Bronchus fibroblast of lung (primary cell): ENCODE measurements around the gene SOWAHC.

DNA sequence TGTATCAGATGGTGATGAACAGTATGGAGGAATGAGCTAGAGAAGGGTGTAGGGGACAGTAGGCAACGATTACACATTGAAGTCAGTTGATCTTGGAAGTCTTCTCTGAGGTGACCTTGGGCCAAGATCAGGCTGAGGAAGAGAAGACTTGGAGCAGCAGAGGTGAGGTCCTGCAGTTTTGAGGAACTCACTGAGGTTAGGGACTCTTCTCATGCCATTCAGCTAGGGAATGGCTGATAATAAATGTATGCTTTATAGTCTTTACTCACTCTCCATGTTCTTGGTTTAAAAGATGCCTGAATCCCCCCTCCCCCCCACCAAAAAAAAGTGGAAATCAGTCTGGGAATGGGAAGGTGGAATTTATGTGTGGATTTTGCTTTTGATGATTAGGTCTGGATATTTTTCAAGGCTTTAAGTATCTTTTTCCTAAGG is 39.5 kb downstream of the LIMS1 start:
- RAMPAGE, long total RNA: no peak

DNA sequence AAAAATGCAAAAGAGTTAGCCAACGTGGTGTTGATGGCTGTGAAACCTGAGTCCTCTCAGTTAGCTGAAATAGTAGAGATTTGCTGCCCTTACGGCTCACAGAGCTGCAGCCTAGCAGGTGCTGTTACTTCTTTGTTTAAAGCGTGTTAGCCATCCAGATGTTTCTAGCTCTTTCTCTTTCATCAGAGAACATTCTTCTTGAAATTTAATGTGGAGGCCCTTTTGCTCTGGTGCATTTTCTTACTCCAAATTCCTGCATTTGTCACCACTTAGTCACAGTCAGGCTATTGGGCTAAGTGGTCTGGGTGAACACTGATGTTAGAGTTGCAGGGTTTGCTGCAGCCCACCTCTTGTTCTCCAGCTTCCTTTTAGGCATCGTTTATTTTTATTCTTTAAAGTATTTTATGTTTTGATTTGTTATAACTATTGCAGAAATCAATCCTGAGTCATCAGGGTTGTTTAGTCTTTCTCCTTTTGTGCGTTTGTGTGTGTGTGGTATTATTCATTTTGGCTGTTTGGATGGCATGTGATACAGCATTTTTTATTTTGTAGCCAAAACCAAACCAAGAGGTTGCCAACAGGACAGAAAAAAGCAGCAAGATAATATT is 41.2 kb downstream of the LIMS1 start:
- RAMPAGE, long total RNA: no peak

GRCh38 chr2:108587556-108587858 is 53.2 kb downstream of the LIMS1 start:
- RAMPAGE, long total RNA: no peak

GRCh38 chr2:108720003-108720394 is 717 bp downstream of the RANBP2 start:
- RAMPAGE, long total RNA: no peak

DNA sequence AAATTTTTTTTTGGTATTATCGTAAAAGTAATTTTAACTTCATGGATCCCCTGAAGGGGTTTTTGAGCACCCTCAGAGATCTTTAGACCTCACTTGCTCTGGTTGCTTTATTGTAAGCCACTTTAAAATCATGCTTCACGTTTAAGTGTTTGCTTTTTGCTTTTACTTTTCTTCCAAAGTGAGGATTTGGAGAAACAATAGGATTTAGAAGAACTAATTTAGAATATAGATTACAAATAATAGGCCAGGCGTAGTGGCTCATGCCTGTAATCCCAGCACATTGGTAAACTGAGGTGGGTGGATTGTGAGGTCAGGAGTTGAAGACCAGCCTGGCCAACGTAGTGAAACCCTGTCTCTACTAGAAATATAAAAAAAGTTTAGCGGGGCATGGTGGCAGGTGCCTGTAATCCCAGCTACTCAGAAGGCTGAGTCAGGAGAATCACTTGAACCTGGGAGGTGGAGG is 20.2 kb downstream of the RANBP2 start:
- RAMPAGE, long total RNA: no peak

GRCh38 chr2:108777000-108777468 is 9.5 kb upstream of the CCDC138 start:
- RAMPAGE, long total RNA: no peak

DNA sequence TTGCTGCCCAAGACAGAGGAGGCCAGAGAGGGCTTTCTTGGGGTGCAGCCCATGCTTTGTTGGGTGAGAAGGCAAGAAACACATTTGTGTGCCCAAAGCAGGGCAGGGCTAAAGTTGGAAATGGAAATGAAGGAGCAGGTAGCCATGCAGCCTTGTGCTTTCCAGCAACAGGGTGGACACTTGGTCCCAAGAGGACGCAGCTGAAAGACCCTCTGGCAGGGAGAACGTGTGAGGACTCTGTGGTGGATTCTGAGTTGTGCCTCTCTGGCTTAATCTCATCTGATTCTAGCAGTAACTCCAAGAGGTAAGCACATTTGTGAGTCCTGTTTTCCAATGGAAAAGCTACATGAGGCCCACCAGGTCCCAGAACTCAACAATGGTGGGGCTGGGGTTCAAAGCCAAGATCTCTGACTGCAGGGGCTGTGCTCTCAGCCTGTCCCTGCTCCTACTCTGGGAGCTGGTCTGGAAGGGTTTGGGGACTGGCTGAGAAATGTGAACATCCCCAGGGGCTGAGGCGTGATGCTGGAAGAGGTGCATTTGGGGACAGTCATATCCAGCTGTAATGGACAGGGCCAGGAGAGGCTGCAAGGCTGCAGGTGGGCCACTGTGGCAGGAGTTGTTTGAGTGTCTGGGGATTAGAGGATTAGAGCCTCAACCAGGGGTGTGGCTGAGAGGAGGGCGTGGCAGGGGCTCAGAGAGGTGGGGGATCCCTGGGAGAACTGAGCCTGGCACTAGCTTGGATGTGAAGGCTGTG is 31.5 kb downstream of the SH3RF3 start:
- RAMPAGE, long total RNA: no peak

GRCh38 chr2:109213506-109214603 is 84.8 kb downstream of the SH3RF3 start:
- RAMPAGE, long total RNA: no peak

- RAMPAGE, long total RNA: no peak
Measured at GRCh38 chr2:109324560-109325326, 195.7 kb downstream of the SH3RF3 start.

GRCh38 chr2:109614281-109614772 is at the start of gene SOWAHC:
Gene SOWAHC, plus strand, starts transcription at chr2:109614364.
- RAMPAGE, long total RNA: no peak

DNA sequence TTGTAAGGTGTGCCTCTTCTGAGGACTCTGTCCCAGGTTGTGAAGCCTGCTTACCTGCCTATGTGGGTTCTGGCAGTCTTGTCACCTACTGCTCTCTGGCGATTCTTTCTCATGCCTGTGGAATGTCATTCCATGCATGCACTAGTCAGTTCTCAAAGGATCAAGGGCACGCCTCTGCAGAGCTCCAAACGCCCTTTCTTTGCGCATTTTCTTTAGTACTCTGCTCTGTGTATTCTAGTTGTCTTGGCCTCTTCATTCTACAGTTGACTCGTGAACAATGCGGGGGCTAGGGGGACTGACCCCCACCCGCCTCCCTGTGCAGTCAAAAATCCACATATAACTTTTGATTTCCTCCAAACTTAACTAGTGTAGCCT is 84.9 kb downstream of the SOWAHC start:
- RAMPAGE, long total RNA: no peak

GRCh38 chr2:110101122-110101834 is 14.3 kb downstream of the MALL start:
- RAMPAGE, long total RNA: no peak

DNA sequence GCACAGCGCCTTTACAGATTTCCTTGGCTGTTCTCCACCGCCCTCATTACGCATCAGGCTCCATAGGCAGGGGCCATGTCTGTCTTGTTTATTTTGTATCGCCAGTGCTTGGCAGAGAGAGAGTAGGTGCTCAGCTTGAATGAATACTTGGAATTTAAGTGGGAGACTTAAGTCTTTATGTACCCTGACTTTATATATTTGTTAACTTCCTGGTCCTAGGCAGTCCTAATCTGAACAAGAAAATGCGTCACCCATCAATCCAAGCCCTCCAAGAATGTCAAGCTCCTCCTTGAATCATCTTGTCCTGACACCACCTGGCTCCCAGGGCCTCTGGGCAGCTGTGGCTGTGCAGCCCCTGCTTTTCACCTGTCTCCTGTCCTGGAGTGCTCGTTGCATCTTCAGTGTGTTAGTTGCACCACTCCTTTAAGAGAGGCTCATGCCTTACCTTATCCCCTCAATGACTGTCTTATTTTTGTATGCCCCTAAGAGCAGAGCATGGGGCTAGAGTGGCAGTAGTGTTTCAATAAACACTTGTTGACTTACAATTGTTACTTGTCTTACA is 11.2 kb downstream of the MALL start:
- RAMPAGE, long total RNA: no peak

DNA sequence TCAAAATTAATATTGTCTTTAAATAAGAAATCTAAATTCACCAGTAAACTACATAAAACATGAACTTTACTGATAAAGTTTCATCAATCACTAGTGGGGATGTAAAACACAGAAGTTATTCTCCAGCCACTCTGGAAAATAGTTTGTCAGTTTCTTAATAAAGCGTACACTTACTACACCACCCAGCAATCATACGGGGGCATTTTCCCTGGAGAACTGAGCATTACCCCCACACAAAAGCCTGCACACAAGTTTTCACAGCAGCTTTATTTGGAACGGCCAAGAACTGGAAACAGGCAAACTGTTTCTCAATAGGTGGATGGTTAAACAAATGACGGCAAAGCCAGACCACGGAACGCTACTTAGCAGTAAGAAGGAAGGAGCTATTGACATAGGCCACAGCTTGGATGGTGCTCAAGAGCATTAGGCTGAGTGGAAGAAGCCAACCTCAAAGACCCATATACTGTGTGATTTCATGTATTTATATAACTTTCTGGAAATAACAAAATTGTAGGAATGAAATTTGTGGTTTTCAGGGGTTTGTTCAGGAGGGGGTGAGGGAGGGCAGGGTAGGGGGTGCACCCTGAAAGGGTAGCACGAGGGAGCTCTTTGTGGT is 9.0 kb downstream of the MALL start:
- RAMPAGE, long total RNA: no peak

GRCh38 chr2:110155806-110156407 is 40.3 kb upstream of the MALL start:
- RAMPAGE, long total RNA: no peak

DNA sequence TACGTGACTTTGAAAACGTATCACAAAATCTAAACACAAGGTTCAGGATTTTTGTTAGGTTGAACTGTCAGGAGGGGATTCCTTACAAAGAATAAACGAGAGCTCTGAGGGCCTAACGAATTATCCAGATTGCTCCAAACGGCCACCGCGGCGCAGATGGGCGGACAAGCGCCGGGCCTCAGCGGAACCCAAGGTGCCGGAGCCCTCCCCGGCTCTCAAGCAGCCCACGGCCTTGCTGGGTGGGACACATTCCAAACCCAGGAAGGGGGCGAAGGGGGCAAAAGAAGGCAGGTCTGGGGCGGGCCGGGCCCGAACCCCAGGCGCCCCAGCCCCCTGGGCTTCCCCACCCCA is 285 bp downstream of the BUB1 start:
- RAMPAGE, long total RNA: no peak

GRCh38 chr2:111030125-111030596 is 90.6 kb upstream of the BCL2L11 start:
- RAMPAGE, long total RNA: no peak

- RAMPAGE, long total RNA: no peak
Measured at GRCh38 chr2:111049804-111050436, 70.8 kb upstream of the BCL2L11 start.

GRCh38 chr2:111207478-111208517 is 87.1 kb downstream of the BCL2L11 start:
- RAMPAGE, long total RNA: no peak

- RAMPAGE, long total RNA: no peak
Measured at GRCh38 chr2:111659271-111660391, 224.4 kb downstream of the ANAPC1 start.